Peripheral blood mononuclear cell (primary cell): ENCODE measurements around the genes FAM236D, CDX4, SLC16A2 and FGF16.

DNA sequence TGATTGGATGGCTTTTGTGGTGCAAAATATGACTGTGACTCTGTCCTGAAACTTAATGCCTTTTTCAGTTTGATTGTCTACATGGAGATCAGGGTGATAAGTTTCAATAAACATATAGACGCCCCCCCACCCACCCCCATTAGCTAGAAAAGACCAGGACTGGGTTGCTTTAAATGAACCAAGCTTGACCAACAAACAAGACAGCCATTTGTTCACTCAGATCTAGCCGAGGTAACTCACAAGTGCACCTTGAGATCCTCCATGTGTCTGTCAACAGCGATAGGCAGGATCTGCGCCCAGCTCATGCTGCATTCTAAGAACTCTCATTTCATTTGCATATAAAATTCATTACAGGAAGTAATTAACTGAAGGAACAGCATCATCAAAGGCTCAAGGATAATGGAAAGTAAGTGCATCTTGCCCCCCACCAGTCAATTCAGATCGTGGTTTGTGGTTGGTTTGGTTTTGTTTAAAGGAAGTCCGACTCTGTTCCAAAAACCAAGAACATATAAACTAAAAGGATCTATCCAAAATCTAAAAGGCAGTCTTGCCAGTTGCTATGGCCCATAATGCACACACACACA is 37.3 kb upstream of the PIN4 start:
- PRO-cap, 8 experiments = no peak in any of the 8 experiments

GRCh38 chrX:72422167-72423020 is 116.7 kb upstream of the CITED1 start:
- PRO-cap, 8 experiments = no peak in any of the 8 experiments

- PRO-cap, 8 experiments = no peak in any of the 8 experiments
Observed at GRCh38 chrX:72807953-72808429, at the start of gene FAM236D. Gene FAM236D, minus strand, starts transcription at chrX:72808210.

DNA sequence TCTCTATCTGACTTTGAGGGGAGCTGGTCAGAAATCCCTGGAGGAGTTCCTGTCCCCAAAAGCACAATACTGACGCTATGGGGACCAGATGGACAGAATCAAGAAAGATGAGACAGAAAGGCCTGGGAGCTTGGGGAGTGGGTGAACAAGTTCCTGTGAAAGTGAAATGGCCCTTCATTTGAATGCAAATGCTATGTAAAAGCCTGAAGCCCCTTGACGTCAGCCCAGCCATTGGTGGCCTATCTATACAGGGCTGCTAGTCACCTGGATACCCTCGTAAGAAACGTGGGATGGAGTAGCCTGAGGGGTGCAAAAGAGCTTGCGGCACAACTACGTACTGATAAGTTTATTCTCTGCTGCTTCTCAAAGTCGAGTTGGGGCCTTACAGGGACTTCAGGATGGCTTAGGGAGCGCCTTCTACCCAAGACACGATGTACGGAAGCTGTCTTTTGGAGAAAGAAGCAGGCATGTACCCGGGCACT is at the start of gene CDX4:
CDX4 (plus strand) TSS at position 231 of the 482 bp plus-strand sequence.
- PRO-cap, 8 experiments = no peak in any of the 8 experiments

DNA sequence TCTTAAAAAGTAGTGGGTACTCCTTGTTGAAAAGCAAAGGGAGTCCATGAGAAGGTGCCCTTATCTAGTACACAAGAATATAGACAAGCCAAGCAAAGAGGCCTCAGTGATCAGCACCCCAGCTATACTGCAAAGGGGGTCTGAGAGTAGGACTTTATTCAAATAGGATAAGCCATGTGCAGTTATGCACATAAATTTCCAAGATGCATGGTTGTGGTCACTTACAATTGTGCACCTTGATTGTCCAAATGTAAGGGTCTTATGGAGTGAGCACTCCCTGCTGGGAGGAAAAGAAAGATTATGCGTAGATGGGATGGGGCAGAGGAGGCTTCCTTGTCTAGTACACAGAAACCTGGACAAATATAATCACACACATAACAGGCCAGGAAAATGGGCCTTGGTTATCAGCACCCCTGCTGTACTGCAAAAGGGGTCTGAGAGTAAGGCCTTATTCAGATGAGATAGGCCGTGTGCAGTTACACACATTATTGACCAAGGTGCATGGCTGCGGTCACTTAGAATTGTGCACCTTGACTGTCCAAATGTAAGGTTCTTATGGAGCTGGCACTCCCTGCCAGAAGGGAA is 281.4 kb downstream of the CHIC1 start:
- PRO-cap, 8 experiments = no peak in any of the 8 experiments

DNA sequence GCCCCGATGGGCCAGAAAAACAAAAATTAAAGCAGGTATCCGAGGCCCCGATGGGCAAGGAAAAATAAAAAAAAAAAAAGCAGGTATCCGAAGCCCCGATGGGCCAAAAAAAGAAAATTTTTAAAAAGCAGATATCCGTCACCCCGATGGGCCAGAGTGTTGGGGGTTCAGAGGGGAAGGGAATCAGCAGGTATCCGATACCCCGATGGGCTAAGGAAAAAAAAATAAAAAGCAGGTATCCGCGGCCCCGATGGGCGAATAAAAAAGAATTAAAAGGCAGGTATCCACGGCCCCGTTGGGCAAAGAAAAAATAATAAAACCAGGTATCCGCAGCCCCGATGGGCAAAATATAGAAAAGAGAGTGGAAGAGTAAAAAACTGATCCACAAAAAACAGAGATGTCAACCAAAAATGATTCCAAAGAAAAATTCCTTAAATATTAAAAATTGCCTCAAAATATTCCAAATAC is 289.1 kb downstream of the CHIC1 start:
- PRO-cap, 8 experiments = no peak in any of the 8 experiments

- PRO-cap, 8 experiments = no peak in any of the 8 experiments
Observed at GRCh38 chrX:74090564-74091240, 213.3 kb upstream of the ZCCHC13 start.

GRCh38 chrX:74209692-74210484 is 94.1 kb upstream of the ZCCHC13 start:
- PRO-cap, 8 experiments = no peak in any of the 8 experiments

- PRO-cap, 8 experiments = no peak in any of the 8 experiments
Observed at GRCh38 chrX:74219396-74219717, 84.6 kb upstream of the ZCCHC13 start.

DNA sequence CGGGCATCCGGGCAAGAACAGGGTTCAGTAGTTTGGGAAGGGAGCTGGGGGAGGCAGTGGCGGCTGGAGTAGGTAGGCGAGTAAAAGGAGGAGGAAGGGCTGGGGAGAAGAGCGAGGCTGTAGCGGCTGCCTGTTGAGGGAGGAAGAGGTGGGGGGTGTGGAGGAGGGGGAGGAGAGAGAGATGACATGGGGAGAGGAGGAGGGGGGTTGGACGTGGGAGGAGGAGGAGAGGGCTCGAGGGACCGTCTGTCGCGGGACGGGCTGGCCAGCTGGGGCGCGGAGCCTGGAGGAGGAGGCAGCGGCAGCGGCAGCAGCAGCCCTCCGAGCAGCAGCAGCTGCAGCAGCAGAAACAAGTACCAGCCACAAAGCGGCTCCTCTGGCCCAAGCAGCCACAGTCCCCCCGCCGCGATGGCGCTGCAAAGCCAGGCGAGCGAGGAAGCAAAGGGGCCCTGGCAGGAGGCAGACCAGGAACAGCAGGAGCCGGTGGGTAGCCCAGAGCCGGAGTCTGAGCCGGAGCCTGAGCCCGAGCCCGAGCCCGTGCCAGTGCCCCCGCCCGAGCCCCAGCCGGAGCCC is at the start of gene SLC16A2:
SLC16A2 (plus strand) TSS at position 264 of the 573 bp plus-strand sequence.
- PRO-cap, 8 experiments = no peak in any of the 8 experiments

DNA sequence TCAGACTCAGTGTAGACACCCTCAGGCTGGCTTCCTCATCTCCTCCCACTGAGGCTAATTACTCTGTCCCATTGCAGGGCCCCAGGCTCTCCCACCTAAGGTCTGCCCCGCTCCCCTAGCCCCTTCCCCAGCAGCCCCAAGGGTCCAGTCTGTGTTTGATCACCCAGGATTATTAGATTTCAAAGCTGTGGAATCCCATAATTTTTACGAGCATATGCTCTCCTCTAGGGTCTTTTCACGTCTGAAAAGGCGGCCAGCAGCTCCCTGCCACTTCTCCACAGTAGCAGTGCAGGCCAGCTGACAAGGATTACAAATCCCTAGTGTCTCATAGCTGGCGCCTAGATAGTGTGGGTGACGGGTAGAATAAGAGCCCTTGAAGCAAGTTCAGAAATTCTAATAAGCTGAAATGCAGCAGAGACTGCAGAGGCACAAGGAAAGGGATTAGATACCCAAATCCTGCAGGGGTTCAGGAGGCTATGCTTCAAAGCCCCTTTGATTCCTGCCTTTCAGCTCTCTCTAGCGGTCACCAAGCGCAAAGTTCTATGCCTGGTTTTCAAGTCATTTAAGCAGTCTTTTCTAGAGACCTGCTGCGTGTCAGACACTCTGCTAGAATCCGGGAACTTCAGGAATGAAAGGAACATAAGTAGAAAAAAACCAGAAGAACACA is 79.3 kb downstream of the RLIM start:
- PRO-cap, 8 experiments = no peak in any of the 8 experiments

DNA sequence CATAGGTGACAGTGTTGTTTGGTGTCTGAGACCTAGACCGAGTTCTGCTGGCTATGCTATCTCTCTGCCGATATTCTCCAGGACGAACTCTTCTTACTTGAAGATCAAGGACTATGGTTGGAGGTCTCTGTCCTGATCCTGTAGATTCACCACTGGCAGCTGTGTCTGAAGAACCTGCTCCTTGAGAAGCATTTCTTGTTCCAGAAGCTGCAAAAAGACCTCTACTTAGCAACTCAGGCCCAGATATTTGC is 22.3 kb downstream of the RLIM start:
- PRO-cap, 8 experiments = peak in 6 of 8 experiments; most common minus-strand start position 90 of the sequence (in 5)

DNA sequence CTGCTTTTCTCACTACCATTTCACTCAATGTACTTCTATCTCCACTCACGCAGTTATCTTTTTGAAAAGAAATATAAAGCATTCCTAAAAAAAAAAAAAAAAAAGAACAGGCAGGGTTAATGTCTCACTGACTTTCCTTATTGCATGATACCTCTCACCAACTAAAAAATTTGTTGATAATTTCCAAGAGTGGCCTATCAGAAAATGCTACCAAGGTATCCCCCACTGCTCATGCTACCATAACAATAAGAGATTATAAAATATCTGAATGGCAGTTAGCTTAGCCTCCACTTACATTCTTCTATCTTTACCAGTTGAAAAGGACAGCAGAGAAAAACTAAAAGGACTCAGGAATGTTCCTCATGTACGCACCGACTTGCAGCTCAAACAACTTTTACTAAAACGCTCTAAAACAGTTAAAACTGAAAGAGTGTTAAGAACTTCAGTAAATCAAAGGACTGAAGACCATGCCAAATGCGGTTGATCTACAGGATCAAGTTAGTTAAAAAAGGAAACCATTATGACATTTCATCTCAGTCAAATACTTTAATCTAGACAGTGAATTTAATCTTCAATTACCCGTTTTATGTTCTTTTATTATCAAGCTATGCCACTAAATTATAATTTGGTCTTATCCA is 6.0 kb downstream of the RLIM start:
- PRO-cap, 8 experiments = no peak in any of the 8 experiments

GRCh38 chrX:74743244-74744085 is 129.0 kb upstream of the RLIM start:
- PRO-cap, 8 experiments = no peak in any of the 8 experiments

DNA sequence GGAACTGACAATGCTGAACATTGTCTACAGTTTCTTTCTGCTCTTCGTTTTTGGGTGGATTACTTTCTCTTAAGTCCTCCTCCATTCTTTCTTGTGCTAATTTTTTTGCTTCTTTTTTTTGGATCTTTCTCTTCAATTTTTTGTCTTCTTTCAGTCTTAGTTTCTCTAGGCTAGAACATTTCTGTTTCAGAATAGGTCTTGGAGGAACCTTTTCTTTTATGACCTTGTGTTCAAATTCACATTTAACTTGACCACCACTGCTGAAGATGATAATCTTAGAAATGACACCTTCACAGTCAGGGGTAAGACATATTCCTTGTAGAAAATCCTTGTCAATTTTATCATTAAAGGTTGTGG is 40.6 kb downstream of the MAGEE2 start:
- PRO-cap, 8 experiments = no peak in any of the 8 experiments

- PRO-cap, 8 experiments = no peak in any of the 8 experiments
Observed at GRCh38 chrX:77070103-77070752, 377.0 kb upstream of the FGF16 start.

DNA sequence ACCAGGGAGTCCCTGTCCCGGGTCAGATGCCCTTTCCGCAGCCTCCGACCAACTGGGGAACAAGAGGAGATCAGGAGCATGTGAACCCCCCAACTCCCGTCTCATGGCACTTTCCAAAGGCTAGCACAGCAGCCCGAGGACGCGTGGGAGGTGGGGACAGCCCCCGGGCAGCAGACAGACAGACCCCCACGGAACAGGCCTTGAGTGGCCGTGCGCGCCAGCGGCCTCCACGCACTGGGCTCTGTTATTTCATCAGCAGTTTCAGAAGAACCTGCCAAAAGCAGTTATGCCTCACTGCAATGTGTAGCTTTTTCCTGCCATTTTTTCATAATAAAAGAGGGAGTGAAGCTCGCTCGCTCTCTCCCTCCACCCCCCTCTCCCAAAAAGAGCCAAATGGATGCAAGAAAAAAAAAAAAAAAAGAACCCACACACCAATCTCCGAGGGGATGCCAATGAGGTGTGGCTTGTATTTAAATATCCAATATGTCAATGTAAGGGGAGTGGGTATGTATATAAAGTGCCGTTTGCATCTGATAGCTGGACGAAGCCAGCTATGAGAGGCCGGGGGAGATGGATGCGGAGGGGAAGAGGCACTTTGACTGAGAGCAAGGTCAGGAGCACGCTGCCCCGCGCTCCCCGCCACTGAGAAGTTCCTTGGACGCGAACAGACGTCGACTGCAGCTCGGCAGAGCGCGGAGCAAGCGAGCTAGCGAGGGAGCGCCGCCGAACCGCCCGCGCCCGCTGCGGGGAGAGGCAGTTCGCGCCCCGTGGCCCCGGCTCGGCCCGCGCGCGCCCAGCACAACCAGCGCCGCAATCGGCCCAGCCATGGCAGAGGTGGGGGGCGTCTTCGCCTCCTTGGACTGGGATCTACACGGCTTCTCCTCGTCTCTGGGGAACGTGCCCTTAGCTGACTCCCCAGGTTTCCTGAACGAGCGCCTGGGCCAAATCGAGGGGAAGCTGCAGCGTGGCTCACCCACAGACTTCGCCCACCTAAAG is at the start of gene FGF16:
FGF16 (plus strand) TSS at position 540 of the 996 bp plus-strand sequence.
- PRO-cap, 8 experiments = no peak in any of the 8 experiments

GRCh38 chrX:78024336-78024687 is 54.9 kb upstream of the PGAM4 start:
- PRO-cap, 8 experiments = no peak in any of the 8 experiments

DNA sequence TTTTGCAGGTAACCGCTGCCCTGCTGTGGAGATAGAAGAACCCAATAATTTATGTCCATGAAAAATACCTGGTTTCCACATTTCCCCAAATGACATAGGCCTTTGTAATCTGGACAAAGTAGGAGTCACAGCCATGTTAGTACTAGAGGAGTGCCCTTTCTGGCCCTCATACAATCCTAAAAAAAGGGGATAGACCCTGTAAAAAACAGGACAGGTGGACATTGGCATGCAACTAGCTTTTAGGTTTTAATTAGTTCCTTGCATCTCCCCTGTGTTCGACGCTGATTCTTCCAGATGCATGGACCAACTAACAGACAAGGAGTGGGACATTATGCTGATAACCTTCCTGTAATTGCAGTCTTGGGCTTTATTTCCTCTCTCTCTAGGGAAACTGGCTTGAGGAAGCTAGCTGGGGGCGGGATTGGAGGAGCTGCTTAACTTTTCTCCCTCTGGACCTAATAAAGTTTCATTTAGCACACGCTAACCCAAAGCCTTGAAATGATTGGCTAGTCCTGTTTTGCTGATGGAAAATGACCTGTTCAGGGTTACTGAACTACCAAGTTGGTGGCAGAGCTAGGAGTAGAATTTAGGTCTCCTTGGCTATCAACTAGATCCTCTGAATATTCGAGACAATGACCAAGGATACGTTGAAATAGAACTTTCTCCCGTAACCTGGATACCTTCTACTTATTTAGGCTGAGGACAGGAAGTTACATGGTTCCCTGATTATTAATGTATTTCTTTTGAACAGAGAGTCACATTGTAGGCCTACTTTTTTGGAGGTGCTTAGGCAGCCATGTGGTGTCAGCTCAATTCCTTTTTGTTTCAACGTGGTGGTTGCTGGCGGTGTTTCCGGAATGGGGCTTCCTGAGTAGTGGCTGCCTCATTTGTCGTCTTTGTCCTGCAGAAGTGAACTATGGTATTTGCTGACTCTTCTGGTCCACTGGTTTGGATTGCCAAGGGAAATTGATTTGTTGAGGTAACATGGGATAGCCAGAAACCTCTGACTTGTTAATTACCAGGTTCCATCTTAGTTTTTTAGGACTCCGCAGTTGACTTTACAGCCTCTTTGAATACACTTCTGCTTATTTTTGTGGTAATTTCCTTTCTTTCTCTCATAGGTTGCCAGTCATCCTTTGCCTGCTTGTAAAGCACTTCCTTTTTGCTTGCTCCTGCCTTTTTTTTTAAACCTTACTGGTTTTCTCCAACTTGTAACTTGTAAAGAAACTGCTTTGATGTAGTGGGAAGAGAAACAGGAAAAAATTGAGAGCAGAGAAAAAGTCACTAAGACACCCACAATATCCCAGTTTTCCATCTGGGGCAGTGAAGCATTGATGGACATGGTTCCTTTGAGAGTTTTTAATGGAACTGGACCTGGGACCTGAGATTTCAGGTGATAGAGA is 2.1 kb downstream of the PGK1 start:
- PRO-cap, 8 experiments = peak in 2 of 8 experiments; most common plus-strand start position 513 of the sequence (in 2)

GRCh38 chrX:78653113-78653773 is 5.9 kb downstream of the RTL3 start:
- PRO-cap, 8 experiments = no peak in any of the 8 experiments